AG09319 (cell line): ENCODE measurements around the gene SERPINB6.

DNA sequence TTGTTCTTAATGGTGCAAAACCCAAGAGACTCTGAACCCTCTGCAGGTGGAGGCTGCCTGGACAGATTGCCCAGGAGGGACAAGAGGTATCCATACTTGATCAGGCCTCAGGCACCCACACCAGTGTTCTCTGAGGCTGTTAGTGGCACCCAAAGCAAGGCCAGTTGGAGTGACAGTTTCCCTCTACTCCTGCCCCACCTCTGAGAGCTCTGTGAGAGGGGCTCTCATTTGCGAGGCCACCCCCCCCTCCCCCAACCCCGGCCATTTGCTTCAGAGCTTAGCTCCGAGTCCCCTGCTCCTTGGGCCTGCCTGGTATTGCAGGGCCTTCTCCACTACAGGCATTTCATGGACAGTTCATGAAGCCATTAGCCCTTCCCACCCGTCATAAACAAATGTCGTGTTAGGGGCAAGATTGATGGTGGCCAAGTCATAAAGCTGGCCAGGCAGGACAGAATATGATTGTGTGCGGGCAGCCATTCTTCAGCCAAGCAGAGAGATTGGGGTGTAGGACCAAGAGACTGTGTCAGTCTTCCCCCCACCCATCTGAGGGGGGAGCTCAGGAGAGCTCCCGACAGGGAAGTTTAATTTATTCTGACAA lies 7.0 kb downstream of the FOXC1 start:
- RRBS, result no CpG with 5 or more reads among the region's 7 CpGs

DNA sequence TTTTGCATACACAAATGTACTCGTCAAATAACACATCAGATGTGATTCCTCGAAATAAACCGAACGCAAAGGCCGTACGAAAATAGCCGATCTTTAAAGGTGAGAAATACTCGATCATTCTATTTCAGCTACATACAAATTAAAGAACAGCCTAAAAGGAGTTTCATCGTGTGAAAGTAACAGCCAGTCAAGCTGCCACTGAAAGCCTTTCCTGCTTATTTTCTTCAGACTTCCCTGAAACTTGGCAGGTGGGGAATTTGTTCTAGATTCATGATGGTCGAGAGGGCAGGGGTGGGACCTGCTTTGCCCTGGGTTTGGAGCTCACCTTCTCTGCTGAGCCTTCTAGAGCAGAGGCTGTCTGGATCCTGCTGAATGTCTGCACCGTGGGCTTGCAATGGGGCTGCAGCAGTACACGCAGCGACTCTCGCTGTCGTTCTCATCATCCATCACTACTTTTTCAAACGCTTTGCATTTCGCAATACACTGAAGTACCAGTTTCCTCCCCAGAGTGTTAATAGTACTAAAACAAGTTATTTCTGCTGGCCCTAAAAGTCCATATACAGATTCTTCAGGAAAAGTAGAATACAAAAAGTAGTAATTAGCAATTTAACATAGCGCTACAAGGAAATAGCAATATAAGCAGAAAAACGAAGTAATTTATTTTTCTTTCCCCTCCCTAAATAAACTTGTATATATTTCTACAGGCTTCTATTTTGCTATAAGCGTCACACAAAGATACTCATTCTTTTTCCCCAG lies 16.3 kb downstream of the FOXC1 start:
- RRBS, result no CpG with 5 or more reads among the region's 20 CpGs

DNA sequence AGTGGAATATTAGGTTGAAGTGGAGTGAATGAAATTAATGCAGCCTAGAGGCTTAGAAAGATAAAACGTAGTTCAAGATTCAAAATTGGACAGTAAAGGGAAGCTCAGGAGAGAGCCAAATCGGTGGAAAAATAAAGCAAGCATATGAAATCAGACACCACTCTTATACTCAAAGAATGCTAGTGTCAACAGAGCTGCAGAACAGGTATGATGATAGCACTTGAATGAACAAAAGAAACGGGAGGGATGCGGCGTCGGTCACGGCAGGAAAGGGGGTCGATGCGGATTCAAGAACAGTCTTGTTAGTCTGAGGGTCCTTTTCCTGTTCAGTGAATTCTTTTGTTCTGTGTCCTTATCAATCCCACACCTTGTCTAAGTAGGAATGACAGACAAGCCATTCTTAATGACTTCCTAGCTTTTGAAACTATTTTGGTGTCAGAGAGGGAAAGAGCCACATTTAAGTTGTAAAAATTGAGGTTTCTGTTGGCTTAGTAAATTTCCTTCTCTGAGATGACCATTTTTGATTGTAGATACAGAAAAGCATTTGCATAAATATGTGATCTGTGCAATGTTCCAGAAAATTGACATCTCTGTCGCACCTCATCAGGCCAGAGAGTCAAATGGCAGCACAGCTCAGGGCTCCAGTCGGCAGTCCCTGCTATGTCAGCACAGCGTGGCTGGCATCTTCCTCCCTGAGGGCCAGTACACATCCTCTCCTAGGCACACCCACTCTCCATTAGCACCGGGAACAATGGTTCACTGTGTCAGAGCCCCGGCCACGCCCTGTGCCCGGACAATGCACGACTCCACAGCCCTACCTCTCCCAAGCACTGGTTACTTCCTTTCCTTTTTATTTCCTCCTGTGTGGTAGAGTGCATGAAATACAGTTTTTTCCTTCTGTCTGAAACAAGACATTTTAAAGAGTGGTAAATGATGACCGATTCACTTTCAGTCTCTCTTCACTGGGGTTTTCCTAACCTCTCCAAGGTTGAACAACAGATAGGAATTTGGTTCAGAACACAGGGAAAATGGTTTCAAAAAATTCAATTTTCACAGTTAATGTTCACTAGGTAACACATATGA lies 114.7 kb downstream of the FOXC1 start:
- RRBS, result no CpG with 5 or more reads among the region's 18 CpGs

GRCh38 chr6:1848135-1848808 lies 238.6 kb downstream of the FOXC1 start:
- RRBS, result no CpG with 5 or more reads among the region's 8 CpGs

GRCh38 chr6:1889333-1889713 lies 279.6 kb downstream of the FOXC1 start:
- RRBS, result no CpG with 5 or more reads among the region's 7 CpGs

DNA sequence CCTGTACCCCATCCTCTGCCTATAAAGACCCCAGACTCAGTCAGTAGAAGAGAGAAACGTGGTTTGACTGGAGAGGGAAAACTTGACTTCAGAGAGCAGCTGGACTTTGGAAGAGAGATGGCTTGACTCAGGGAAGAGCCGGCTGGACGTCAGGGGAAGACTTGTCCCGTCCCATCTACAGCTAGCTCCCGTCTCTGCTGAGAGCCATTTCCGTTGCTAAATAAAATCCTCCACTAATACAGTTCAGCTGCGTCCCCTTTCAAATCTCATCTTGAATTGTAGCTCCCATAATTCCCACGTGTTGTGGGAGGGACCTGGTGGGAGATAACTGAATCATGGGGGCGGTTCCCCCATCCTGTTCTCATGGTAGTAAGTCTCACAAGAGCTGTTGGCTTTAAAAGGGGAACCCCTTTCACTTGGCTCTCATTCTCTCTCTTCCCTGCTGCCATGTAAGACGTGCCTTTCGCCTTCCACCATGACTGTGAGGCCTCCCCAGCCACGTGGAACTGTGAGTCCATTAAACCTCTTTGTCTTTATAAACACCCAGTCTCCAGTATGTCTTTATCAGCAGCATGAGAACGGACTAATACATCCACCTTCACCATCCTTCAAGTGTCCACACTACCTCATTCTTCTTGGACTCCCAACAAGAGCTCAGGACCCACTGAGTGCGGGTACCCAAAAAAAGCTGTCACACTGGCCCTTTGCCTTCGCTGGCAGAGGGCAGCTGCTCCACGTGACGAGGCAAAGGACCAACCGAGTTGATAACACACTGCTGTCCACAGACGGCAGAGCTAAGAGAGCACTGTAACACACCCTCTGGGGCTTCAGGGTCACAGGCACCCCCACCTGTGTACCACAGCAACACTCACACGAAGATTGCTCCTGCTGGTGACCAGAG lies 313.1 kb downstream of the FOXC1 start:
- RRBS, result no CpG with 5 or more reads among the region's 20 CpGs

GRCh38 chr6:2110249-2110905 lies 135.0 kb downstream of the GMDS start:
- RRBS, result no CpG with 5 or more reads among the region's 7 CpGs

DNA sequence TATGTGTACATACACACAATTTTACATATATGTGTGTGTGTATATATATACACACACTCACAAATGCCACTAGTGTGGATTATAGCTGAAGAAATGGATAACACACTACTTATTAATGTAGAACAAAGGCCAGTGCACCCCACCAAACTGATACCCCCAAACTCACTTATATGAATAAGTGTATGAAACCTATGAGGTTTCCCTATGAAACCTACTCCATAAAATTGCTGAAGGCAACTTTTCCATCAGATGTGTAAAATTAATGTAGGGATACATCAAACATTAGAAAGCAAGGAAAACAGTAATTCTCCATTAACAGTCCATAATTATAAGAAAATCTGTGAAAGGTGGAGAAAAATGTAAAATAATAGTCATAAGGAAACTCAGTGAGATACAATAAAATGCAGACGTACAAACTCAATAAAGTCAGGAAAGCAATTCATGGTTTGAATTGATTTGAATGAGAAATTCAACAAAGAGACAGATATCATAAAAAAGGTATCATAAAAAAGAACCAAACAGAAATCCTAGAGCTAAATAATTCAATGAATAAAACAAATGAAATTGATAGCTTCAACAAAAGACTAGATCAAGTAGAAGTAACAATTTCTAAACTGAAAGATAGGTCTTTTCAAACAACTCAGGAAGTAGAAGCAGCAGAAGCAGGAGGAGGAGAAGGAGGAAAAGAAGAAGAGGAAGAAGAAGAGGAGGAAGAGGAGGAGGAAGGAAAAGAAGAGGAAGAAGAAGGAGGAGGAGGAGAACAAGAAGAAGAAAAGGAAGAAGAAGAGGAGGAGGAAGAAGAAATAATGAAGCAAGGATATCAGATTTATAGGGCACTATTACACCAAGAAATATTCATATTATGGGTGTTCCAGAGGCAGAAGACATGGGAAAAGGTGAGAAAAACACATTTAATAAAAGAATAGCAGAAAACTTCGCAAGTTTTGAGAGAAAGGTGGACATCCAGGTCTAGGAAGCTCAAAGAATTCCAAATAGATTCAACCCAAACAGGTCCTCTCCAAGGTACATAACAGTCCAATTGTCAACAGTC lies 92.2 kb upstream of the GMDS start:
- RRBS, result no CpG with 5 or more reads among the region's 2 CpGs

DNA sequence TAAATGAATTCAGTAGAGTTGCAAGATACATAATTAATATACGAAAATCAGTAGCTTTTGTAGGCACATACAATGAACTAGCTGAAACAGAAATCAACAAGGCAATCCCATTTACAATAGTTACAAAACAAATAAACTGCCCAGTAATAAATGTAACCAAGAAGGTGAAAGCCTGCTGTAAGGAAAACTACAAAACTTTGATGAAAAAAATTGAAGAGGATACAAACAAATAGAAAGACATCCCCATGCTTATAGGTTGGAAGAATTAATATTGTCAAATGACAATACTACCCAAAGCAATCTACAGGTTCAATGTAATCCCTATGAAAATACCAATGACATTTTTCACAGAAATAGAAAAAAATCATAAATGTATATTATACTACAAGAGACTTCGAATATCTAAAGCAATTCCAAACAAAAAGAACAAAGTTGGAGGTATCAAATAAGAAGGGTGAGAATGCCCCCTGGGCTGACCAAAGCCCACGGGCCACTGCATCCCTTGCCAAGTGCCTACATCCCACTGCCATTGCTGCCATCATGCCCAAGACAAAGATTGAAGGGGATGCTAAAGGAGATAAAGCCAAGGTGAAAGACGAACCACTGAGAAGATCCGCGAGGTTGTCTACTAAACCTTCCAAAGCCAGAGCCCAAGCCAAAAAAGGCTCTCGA lies 95.6 kb upstream of the GMDS start:
- RRBS, result no CpG with 5 or more reads among the region's 7 CpGs

GRCh38 chr6:2630235-2630809 lies 120.4 kb downstream of the MYLK4 start:
- RRBS, result no CpG with 5 or more reads among the region's 7 CpGs

DNA sequence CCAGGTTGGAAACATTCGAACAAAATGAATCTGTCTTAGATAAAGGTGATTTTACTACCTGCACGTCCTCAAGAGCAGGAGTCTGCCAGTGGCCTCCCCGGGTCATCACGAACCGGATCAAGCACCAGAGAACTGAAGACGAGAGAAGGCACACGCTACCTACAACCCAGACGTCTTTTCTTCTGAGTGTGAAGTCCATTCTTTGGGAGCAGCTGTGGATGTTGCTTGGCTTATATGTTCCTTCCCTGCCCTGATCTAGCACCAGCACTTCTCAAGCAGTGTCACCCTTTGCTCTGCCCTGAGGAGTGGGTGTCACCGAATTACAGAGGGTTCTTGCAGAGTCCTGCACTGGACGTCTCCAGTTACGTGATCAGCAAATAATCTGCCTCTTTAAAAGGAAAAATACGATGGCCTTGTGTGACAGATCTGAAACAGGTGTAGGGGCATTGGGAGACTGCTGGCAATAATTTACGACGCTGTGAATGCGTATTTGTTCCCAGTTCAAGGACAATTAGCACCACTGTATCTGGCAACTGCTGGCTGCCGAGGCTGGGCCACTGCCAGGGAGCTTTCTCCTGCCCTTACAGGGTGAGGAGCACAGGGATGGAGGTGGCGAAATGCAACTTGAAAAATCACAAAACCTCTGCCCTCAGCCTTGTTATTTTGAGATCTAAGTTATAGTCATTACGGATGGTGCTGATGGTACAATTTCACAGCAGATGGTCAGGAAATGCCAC lies 6.7 kb downstream of the MYLK4 start:
- RRBS, result no CpG with 5 or more reads among the region's 18 CpGs

GRCh38 chr6:2762929-2763173 lies 2.3 kb upstream of the WRNIP1 start:
- RRBS, result no CpG with 5 or more reads among the region's 3 CpGs

DNA sequence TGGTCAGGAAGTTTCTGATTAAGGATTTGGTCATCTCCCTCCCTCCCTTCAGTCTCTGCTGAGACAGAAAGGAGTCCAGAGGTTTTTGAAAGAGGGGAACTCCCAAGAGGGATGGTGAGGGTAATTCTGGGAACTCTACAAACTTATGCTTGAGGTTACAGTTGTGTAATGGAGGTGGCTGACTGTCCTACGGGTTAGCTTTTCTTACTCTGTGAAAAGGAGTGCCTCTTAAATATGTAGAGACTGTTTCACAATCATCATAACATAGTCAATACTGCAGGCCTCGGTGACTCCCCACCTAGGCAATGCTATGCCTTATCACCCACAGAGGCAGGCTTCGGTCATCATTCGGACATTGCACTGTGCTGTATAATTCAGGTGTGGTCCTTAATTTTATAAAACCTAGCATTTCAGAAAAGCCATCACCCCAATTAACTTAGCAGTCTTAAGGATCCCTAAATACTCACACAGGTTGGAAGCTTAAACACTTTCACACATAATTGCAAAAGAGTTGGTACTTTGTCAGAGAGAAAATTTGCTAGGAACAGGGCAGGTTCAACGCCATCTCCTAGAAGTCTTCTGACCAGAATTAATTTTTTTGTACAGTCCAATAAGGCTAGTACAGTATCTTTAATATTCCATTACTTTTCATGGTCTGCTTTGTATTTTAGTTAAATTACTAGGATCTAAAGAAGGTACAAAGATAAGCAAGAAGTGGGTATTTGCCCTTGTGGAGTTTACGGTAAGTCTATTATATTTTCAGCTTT lies 31.2 kb downstream of the SERPINB1 start:
- RRBS, result no CpG with 5 or more reads among the region's 6 CpGs

GRCh38 chr6:2854241-2854771 lies 12.6 kb upstream of the SERPINB1 start:
- RRBS, result no CpG with 5 or more reads among the region's 9 CpGs

GRCh38 chr6:2877779-2878488 lies 25.2 kb downstream of the SERPINB9 start:
- RRBS, result no CpG with 5 or more reads among the region's 3 CpGs

GRCh38 chr6:2880169-2880595 lies 22.9 kb downstream of the SERPINB9 start:
- RRBS, result no CpG with 5 or more reads among the region's 2 CpGs

GRCh38 chr6:2905836-2906253 lies 2.7 kb upstream of the SERPINB9 start:
- RRBS, result no CpG with 5 or more reads among the region's 6 CpGs

DNA sequence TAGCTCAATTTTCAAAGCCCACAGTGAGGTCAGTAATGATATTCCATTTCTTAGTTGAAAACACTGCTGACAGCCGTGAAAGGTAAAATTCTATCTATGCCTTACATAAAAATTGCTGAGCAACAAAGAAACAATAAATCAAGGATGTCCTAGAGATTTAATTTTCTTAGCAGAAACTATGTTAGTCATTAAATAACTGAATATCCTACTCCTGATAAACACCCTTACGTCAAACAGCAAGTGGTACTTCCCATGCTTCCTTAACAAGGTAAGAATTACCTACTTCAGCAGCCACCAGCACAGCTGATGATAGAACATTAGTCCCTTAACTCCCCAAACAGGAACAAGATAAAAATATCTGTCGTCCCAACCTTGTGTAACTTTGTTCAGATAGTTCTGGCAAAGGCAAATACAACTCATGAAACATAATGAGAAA lies 8.8 kb downstream of the SERPINB6 start:
- RRBS, result no CpG with 5 or more reads among the region's 3 CpGs

DNA sequence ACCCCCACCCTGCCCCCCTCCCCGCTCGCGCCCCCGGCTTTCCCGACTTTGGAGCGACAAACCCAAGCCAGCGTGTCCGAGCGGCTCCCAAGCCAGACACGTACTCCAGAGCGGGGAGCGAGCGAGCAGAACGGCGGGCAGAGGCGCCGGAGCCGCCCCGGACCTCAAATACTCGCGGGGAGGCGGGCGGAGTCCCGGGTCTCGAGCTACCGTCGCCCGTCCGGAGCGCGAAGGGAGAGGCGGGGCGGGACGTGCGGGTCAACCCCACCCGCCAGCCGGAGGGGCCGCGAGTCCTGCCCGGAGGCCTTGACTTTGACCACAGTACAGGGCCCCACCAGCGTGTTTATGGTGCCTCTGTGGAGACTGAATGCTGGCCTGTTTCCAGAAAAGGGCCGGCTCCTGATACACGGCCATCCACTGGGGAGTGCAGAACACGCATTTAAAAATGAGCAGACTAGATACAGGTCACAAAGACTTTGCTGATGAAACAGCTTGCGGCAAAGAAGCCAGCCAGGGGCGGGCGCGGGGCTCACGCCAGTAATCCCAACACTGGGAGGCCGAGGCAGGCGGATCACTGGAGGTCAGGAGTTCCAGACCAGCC lies at the start of gene SERPINB6:
SERPINB6 (minus strand) TSS at position 139 of the 601 bp plus-strand sequence.
- RRBS, result 2% methylated on average over 15 of the region's 51 CpGs

GRCh38 chr6:2986506-2987253 lies 13.0 kb upstream of the NQO2 start:
- RRBS, result no CpG with 5 or more reads among the region's 10 CpGs